Parotid gland (tissue), 1 donor: ENCODE data around the gene ANKRD31.

GRCh38 chr5:72883759-72884069 is 67.3 kb downstream of the TNPO1 start:
- PRO-cap, result no peak

DNA sequence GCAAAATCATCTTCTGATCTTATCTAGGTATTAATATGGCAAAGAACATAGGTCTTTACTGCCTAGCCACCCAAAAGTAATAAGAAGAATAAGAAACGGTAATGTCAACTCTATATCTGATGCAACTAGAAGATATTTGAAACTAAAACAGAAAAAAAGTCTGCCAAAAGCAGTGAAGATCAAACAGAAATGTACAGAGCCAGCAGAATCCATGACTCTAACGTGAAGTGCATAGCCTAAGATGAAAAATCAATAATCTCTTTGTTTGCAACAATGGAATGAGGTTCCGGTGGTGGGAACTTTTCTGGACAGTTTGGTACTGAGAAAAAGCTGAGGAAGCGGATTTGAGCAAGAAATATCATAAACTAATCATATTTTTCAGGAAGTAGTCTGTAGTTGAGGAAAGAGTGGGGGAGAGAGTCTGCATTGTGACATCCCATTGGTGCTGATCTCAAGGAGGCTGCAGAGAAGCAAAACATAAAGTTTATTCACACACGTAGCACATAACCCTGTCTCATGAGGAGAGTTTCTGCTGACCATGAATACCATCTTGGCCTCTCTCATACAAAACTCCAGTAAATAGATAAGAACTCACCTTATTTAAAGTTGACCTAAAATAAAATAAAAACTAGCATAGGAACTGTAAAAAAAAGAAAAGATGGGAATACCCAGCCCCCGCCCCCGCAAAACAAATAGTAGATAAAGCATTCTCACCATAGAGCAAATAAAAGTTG is 15.8 kb upstream of the FCHO2 start:
- PRO-cap, result no peak

GRCh38 chr5:73093811-73094419 is 26.5 kb upstream of the TMEM171 start:
- PRO-cap, result no peak

GRCh38 chr5:73303221-73303495 is 130.2 kb downstream of the TMEM174 start:
- PRO-cap, result no peak

GRCh38 chr5:73447075-73447749 is 1.4 kb downstream of the FOXD1 start:
- PRO-cap, result unidirectional peak, plus-strand start at chr5:73447661

GRCh38 chr5:73513963-73514308 is 15.7 kb downstream of the BTF3 start:
- PRO-cap, result no peak

- PRO-cap, result no peak
Measured at GRCh38 chr5:73564657-73564860, 880 bp downstream of the ANKRA2 start.

GRCh38 chr5:73796187-73796719 is 170.3 kb downstream of the ARHGEF28 start:
- PRO-cap, result no peak

GRCh38 chr5:73886375-73887027 is 260.5 kb downstream of the ARHGEF28 start:
- PRO-cap, result no peak

DNA sequence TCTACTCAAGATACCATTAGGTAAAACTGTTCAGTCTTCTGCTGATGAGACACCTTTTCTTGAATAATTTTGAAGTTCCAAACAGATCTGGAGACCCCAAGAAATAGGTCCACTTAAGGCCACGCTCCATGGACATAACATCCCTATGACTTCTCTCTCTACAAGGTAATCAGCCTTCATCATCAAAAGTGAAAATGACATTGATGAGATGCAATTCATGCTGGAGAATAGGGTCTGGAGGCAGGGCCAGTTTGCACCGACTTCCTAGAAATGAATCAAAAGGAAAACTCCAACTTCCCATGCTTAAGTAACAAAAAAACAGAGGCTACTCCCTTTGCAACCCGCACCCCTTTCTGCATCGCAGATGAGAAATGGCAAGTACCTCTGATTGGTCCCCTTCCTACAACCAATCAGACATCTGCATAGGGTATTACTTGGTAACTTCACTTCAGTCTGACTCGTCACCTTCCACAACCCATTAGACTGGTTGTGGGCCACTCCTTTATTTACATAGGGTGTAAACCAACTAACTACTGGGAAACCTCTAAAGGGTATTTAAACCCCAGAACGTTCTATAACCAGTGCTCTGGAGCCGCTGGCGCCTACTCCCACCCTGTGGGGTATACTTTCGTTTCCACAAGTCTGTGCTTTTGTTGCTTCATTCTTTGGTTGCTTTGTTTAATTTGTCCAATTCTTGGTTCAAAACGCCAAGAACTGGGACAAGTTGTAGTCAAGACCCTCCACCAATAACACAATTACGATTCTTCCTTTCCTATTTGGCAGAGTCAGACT is 477.1 kb downstream of the ARHGEF28 start:
- PRO-cap, result no peak

GRCh38 chr5:74241716-74242206 is 398.8 kb downstream of the ENC1 start:
- PRO-cap, result no peak

- PRO-cap, result no peak
Measured at GRCh38 chr5:74315785-74316871, 324.4 kb downstream of the ENC1 start.

DNA sequence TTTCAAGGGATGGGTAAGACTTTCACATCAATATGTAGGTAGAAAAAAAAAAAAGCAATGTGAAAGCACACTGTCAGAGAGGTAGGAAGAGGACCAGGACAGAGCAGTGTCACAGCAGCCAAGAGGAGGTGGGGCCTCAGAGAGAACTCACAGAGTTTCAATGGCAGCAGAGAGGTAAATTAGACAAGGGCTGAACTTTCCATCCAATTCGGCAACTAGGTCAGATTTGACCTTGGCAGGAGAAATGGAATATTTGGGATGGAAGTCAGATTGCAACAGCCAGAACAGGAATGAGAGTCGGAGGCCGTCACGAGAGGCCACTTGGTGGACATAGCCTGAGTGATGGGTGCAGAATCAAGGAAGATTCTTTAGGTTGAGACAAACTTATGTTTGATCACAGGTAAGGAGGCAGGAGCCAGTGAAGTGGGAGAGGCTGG is 57.7 kb downstream of the ENC1 start:
- PRO-cap, result no peak

- PRO-cap, result no peak
Measured at GRCh38 chr5:74630374-74630967, 10.1 kb downstream of the ENC1 start.

- PRO-cap, result no peak
Measured at GRCh38 chr5:74634694-74635667, 5.5 kb downstream of the ENC1 start.

DNA sequence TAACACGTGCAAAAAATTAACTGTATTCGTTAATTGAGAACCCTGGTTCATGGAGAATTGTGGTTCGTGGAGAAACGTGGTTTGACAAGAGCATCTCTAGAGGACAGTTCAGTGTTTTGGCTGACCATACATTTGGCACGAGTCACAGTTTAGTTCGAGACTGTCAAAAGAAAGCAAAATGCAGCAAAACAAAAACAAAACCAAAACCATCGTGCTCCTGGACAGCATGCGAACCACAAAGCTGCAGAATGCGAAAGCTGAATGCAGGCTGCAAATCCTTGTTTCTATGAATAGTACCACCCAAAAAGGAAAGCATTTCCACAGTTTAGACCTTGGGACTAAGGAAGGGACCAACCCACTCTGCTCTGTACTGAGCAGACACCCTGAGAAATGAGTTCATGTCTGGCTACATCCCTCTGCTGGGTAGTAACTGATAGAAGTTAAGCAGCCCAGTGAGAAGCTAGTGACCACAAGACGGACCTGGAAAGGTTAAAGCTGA is 3.9 kb downstream of the GCNT4 start:
- PRO-cap, result no peak

GRCh38 chr5:75236347-75237509 is at the start of gene ANKRD31:
TSS of gene ANKRD31 (minus strand) at chr5:75236878.
- PRO-cap, result bidirectional peak, plus-strand start at chr5:75237070, minus-strand start at chr5:75236890

GRCh38 chr5:75320875-75321388 is 16.1 kb upstream of the HMGCR start:
- PRO-cap, result no peak

GRCh38 chr5:75354864-75355748 is 18.1 kb downstream of the HMGCR start:
- PRO-cap, result no peak

- PRO-cap, result no peak
Measured at GRCh38 chr5:75360741-75361743, 24.0 kb downstream of the HMGCR start.